Measurements from ENCODE around the genes OMP, AAMDC and GAB2.

- PRO-cap, 7 experiments = no peak in any of the 7 experiments
Measured at GRCh38 chr11:75826426-75826773, 11.4 kb downstream of the UVRAG start.

DNA sequence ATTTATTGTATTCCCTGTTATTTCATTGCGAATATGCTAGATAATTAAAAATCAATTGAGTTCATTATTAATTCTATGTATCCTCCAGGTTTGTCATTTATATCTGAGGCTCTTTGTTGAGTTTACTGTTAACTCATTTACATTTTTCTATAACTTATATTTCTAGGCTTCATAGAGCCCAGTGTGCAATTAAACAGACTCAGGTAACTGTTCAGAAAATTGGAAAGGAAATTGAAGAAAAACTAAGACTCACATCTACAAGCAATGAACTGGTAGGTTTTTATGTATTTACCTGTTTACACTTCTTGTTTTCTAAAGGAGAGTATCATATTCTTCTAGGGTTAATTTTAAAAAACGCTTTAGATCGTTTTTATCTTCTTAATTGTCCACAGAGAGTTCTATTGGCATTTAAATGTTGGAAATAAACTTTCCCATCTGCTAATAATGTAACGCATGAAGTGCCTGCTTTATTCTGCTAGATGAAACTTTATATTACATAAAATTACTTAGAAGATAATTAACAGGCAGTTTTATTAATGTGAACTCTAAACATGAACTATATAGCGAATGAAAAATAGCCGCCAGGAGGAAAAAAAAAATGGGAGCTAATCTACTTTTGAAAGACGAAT lies 146.4 kb downstream of the UVRAG start:
- PRO-cap, 7 experiments = no peak in any of the 7 experiments

- PRO-cap, 7 experiments = no peak in any of the 7 experiments
Measured at GRCh38 chr11:76005689-76005932, 190.6 kb downstream of the UVRAG start.

GRCh38 chr11:76070970-76071577 lies 135.2 kb downstream of the WNT11 start:
- PRO-cap, 7 experiments = no peak in any of the 7 experiments

- PRO-cap, 7 experiments = no peak in any of the 7 experiments
Measured at GRCh38 chr11:76115886-76116604, 90.3 kb downstream of the WNT11 start.

DNA sequence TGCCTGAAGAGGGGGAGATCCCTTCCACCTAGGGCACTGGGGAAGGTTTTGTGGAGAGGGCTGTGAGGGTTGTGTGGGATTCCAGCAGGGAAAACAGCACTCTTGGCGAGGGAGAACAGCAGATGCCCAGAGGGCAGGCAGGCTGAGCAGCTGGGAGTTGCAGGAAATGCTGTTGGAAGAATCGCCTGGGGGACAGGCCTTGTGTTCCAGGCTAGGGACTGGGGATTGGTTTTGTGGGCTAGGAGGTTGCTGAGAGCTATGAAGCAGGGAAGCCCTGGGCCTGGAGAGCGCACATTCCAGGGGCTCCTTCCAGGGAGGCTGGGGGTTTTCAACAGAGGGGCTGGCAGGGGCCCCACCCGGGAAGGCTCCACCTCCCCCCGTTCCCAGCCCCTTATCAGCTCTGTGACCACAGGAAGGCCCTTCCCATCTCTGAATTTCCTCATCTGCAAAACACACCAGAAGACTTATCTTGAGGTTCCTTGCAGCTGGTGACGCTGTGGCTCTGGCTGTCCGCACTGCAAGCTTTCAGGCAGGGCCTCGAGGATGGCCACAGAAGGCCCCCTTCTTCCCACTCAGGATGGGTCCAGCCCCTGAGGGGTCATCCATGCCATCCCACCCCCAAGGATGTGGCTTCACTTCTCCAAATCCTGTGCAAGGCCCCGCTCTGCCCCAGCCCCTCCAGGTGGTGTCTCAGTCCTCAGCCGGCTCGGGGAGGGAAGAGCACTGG lies 21.7 kb downstream of the WNT11 start:
- PRO-cap, 7 experiments = no peak in any of the 7 experiments

GRCh38 chr11:76270369-76270619 lies 64.0 kb upstream of the WNT11 start:
- PRO-cap, 7 experiments = no peak in any of the 7 experiments

GRCh38 chr11:76445321-76446154 lies 720 bp downstream of the EMSY start:
- PRO-cap, 7 experiments = peak in 2 of 7 experiments; most common plus-strand start chr11:76445881 (in 1); most common minus-strand start chr11:76445775 (in 1)

DNA sequence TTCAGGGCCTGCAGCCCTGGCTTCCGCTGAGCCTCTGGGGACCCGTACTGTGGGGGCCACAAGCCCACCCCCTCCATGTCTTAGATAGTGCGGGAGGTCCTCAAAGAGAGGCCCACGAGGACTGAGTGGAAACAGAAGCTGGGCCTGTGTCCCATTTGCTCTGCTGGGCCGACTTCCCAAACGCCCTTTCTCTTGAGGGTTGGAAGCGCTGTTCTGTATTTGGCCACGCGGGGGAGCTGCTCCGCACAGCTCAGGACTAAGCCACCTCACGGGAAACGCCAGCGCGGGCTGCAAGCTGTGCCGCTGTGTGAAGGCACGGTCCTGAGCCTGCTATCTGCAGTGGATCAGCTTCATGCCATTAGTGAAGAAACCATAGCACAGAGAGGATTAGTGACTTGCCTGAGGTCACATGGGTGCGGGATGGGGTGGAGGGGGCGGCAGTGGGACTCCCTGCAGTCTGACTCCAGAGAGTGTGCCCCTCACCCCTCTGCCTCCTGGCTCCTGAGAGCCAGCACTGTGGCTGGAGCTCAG lies 51.2 kb upstream of the LRRC32 start:
- PRO-cap, 7 experiments = no peak in any of the 7 experiments

DNA sequence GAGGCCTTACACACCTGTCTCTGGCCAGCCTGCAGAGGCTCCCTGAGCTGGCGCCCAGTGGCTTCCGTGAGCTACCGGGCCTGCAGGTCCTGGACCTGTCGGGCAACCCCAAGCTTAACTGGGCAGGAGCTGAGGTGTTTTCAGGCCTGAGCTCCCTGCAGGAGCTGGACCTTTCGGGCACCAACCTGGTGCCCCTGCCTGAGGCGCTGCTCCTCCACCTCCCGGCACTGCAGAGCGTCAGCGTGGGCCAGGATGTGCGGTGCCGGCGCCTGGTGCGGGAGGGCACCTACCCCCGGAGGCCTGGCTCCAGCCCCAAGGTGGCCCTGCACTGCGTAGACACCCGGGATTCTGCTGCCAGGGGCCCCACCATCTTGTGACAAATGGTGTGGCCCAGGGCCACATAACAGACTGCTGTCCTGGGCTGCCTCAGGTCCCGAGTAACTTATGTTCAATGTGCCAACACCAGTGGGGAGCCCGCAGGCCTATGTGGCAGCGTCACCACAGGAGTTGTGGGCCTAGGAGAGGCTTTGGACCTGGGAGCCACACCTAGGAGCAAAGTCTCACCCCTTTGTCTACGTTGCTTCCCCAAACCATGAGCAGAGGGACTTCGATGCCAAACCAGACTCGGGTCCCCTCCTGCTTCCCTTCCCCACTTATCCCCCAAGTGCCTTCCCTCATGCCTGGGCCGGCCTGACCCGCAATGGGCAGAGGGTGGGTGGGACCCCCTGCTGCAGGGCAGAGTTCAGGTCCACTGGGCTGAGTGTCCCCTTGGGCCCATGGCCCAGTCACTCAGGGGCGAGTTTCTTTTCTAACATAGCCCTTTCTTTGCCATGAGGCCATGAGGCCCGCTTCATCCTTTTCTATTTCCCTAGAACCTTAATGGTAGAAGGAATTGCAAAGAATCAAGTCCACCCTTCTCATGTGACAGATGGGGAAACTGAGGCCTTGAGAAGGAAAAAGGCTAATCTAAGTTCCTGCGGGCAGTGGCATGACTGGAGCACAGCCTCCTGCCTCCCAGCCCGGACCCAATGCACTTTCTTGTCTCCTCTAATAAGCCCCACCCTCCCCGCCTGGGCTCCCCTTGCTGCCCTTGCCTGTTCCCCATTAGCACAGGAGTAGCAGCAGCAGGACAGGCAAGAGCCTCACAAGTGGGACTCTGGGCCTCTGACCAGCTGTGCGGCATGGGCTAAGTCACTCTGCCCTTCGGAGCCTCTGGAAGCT lies 13.6 kb downstream of the TSKU start:
- PRO-cap, 7 experiments = no peak in any of the 7 experiments

GRCh38 chr11:77102394-77103237 lies at the start of gene OMP:
Gene OMP (plus strand): TSS chr11:77102840.
- PRO-cap, 7 experiments = no peak in any of the 7 experiments

DNA sequence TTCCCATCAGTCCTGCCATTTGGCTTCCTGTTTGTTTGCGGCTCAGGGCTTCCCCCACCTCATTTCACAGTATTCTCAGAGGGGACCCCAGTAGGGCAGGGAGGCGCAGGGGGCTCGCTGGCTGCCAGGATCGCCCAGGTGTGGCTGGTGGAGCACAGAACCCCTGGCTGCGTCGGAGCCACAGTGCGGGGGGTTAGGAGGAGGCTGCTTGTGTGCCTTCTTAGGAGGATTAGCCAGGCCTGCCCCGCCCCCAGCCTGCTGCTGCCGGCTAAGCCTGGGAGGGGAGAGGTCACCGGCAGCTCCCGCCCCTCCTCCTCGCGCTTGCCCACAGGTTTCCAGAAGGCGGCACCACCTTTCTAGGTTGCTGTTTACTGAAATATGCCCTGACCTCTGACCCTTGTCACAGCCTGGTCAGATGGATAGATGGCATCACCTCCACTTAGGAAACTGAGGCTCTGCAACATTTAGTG lies 43.8 kb downstream of the MYO7A start:
- PRO-cap, 7 experiments = no peak in any of the 7 experiments

GRCh38 chr11:77199333-77199929 lies 71.4 kb downstream of the MYO7A start:
- PRO-cap, 7 experiments = no peak in any of the 7 experiments

DNA sequence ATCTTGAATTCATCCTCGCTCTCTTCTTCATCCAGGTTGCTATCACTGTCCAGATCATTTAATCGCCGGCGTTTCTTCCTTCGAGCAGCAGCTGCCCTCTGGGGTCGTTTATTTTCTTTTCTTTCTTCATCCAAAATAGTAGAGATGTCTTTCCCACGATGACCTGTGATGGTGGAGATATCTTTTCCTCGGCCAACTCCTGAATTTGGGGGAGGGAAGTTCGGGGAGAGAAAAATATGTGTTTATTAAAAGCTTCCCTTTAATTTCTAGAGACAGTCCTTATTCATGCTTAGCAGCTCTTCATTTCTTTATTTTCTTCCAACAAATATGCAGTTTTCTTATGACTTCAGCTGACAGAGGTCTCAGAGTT lies 39.2 kb upstream of the CLNS1A start:
- PRO-cap, 7 experiments = no peak in any of the 7 experiments

- PRO-cap, 7 experiments = no peak in any of the 7 experiments
Measured at GRCh38 chr11:77740658-77741112, 79.8 kb downstream of the RSF1 start.

GRCh38 chr11:77821070-77821573 lies at the start of gene AAMDC:
Gene AAMDC (plus strand): TSS chr11:77821144.
- PRO-cap, 7 experiments = peak in 7 of 7 experiments; most common plus-strand start chr11:77821144 (in 6)

DNA sequence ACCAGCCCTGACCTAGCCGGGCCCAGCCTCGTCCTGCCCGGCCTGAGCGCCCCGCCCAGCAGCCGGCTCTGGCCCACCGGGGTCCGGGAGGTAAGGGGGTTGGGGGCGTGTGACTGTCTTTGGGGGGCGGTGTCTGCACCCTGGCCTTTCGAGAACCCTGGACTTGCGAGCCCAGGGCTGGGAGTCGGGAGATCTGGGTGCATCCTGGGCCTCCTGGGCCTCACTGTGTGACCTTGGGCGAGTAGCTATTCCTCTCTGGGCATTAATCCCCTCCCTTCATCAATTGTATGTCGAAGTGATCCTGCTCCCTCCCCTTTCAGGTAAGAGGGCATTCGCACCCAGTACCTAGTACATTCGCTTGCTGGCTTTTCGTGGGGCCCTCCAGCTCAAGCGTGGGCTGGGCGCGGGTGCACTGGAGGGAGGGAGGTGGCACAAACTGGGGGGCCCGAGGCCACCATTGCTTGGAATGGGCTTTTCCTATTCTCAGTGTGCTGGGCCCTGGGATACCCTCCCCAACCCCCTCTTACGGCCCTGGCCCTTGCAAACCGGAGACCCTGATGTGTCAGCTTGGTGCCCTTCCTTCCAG lies 442 bp downstream of the USP35 start:
- PRO-cap, 7 experiments = no peak in any of the 7 experiments

DNA sequence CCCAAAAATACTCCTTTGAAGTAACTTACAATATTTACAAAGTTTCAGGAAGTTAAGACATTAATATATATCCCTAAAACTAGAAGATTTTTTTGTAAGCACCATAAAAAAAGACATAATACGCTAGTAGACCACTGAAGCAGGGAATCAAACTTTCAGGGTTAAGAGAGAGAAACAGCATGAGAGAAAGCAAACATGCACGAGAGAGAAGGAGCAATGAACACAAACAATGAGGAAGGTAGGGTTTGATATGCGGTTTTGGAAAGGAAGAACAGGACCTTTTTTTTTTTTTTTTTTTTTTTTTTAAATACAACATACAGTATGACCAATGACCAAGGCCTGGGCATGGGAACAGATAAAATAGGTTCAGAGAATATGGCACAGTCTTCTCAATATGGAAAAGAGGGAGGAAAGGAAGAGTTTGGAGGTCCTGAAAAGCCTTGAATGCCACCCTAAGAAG lies 100.8 kb downstream of the USP35 start:
- PRO-cap, 7 experiments = peak in 1 of 7 experiments; most common plus-strand start position 381 of the sequence (in 1)

- PRO-cap, 7 experiments = no peak in any of the 7 experiments
Measured at GRCh38 chr11:78349928-78350978, 67.4 kb downstream of the GAB2 start.

DNA sequence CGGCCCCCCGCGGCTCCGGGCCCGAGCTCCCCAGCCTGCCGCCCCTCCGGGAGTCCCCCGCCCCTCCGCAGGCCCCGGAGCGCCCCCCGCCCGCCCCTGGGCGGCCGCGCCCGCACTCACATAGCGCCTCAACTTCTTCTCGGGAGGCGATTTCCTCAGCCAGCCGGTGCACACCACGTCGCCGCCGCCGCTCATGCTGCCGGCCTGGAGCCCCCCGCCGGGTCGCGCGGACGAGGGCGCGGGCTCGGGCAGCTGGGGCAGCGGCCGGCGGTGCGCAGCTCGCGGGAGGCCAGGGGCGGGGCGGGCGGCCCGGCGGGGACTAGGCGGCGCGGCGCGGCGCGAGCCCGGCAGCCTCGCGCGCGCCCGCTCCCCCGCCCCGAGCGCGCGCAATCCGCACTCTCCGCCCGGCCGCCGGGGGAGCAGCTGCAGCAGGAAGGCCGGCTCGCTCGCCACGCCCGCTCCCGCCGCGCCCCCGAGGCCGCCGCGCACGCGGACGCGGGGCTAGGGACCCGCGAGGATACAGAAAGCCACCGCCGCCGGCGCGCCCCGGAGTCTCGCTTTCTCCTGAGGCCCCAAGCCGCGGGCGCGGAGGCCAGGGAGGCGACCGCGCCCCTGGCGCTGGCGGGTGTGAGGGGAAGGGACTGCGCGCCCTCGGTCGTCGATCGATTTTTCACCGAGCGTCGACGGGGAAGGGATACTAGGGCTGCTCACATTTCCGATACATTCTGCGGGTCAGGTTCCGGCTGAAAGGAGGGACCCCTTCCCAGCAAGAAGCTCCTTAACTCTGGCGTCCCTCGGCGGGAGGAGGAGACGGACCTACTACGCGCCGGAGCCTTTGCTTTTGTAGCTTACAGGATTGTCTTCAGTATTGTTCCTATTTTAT lies at the start of gene GAB2:
Gene GAB2 (minus strand): TSS at position 295 of the 883 bp plus-strand sequence.
- PRO-cap, 7 experiments = peak in 7 of 7 experiments; most common plus-strand start position 396 of the sequence (in 7); most common minus-strand start position 629 of the sequence (in 3)